ENCODE results near the genes GARS1 and ITPRID1.

- RRBS: no CpG with 5 or more reads among the region's 4 CpGs
Observed at GRCh38 chr7:29852976-29853877, 46.9 kb downstream of the WIPF3 start.

DNA sequence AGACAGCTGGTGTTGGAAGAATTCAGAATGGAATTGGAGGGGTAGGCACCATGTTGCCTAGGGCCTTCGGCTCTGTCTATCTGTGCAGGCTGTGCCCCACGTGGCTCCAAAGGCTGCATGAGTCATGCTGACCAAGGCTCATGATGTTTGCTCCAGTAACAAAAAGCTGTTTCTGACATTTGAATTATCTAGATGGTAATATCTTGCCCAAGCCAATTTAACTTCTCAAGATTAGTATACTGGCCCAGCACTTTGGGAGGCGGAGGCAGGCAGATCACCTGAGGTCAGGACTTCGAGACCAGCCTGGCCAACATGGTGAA lies 57.5 kb downstream of the SCRN1 start:
- RRBS: no CpG with 5 or more reads among the region's 4 CpGs

DNA sequence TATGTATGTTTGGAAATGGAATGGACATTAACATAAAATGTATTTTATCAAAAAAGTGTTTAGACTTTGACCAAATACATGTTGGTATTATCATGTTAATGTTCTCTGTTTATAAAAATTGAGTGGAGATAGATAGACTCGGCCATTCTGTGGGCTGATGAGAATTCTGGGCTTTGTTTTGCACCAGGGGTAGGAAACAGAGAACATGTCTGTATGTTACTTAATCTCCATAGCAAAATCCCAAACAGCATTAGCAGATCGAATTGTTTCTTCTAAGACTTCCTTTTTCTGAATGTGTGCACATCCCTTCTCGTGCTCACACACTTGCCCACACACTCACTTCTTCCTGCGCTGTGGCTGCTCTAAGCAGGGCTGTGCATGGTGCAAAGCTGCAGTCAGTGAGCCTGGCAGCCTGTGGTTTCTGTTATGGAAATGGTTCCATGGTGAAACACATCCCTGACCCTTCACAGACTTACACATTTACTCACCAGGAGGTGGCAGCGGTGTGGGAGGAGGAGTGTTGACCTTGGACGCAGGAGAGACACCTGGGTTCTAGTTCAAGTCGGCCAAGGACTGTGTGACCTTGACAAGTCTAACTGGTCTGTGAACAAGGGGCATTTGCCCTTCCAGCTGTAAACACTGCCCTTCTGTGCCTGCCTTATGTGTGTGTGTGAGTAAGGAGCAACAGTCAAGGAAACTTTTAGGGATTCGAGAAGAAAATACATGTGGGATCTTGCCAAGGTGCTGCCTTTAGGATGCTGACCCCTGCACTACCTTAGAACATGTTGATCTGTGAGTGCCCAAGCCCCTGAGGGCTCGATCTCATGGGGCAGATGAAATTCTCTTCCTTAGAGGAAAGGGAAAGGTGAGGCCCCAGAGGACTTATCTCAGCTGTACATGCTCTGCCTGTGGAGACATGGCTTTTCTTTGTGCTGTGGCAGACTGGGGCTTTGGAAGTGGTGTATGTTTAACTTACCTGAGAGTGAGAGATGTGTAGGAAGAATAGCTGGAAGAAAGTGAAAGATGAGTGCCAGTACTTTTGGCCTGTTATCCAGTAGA lies 25.0 kb downstream of the MTURN start:
- RRBS: no CpG with 5 or more reads among the region's 9 CpGs

DNA sequence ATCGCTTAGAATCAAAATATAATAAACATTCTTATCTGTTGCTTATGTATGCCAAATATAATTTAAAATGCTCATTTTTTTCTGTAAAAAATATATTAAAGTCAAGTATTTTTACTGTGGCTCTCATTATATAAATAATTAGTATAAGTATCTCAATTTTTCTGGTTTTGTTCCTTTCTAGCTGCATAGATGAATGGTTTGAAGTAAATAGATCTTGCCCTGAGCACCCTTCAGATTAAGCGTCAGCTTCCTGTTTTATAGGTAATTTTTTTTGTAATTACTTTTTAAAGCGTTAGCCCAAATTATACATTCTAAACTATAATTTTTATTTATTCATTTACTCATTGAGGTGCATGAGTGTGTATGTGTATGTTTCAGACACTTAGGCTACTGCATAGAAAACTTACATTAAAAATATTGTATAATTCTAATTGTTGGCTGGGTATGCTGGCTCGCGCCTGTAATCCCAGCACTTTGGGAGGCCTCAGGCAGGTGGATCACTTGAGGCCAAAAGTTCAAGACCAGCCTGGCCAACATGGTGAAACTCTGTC lies 77.9 kb downstream of the ZNRF2 start:
- RRBS: no CpG with 5 or more reads among the region's 5 CpGs

DNA sequence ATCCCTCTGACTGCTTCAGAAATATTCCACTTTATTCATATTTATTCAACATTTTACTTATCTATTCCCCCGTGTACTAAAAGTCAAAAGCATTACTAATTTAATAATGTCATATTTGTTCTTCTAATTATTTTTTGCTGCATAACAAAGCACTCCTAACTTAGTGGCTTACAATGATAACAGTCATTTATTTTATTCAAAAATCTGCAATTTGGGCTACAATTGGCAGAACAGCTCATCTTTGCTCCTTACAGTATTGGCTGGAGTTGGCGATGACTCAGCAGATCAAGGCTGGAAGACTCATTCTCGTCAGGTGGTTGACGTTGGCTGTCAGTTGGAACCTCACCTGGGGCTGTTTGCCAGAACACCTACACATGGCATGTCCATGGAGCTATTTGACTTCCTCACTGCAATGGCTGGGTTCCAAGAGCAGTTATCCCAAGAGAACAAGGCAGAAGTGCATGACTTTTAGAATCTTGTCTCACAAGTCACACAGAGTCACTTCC lies 75.2 kb downstream of the NOD1 start:
- RRBS: no CpG with 5 or more reads among the region's 4 CpGs

DNA sequence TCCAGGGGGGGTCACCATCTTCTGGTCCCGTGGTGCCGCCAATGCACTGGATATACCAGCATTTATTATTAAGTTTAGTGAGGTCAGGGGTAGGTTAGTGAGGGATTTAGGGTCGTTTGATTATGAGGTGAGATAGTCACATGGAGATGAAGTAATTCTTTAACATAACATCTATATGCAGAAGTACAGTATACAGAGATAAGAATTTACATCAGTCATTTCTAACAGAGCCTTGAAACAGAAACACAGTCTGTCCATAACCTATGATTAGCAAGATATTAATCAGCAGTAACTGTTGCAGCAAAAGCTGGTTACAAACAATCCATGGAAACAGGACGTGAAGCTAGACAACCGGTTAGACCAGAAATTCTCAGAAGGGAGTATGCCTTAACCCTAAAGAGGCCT lies 4.5 kb upstream of the GGCT start:
- RRBS: no CpG with 5 or more reads among the region's 5 CpGs

DNA sequence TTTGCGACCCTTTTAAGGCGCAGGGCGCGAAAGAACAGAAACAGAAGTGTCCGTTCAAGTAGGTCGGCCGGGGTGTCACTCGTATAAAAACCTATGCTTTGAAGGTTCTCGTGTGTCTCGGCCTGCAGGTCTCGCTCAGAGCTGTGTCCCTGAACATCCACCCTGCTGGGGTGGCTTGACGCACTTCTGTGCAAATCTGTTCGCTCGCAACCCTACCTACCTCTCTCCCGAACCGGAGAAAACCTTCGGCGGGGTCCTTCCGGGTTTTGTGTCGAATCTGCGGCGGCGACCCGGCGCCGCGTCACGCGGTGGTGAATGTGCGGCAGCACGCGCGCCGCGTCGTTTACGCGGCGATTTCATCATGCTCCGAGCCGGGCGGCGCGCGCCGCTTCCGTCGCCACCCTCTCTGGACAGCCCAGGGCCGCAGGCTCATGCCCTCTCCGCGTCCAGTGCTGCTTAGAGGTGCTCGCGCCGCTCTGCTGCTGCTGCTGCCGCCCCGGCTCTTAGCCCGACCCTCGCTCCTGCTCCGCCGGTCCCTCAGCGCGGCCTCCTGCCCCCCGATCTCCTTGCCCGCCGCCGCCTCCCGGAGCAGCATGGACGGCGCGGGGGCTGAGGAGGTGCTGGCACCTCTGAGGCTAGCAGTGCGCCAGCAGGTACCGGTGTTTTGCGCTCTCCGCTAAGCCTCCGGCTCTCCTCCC lies at the start of gene GARS1:
Gene GARS1, plus strand, starts transcription at position 388 of the 698 bp plus-strand sequence.
- RRBS: 2% methylated on average over 26 of the region's 75 CpGs

GRCh38 chr7:30750675-30751458 lies 1.1 kb upstream of the INMT start:
- RRBS: 63% methylated on average over 1 of the region's 13 CpGs

DNA sequence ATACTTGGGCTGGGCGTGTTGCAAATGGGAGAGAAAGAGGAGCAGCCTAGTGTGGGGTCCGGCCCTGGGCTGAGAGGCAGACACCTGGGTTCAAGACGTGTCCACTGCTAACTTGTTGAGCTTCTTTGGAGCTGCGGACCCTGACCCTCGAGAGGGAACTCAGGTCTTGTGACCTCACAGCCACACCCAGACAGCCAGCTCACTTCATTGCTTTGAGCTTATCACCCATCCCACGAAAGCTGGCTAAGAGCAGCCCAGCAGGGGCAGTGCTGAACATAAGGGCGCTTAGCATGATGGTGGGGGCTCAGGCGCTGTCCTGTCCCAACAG lies 2.5 kb downstream of the AQP1 start:
- RRBS: no CpG with 5 or more reads among the region's 8 CpGs

DNA sequence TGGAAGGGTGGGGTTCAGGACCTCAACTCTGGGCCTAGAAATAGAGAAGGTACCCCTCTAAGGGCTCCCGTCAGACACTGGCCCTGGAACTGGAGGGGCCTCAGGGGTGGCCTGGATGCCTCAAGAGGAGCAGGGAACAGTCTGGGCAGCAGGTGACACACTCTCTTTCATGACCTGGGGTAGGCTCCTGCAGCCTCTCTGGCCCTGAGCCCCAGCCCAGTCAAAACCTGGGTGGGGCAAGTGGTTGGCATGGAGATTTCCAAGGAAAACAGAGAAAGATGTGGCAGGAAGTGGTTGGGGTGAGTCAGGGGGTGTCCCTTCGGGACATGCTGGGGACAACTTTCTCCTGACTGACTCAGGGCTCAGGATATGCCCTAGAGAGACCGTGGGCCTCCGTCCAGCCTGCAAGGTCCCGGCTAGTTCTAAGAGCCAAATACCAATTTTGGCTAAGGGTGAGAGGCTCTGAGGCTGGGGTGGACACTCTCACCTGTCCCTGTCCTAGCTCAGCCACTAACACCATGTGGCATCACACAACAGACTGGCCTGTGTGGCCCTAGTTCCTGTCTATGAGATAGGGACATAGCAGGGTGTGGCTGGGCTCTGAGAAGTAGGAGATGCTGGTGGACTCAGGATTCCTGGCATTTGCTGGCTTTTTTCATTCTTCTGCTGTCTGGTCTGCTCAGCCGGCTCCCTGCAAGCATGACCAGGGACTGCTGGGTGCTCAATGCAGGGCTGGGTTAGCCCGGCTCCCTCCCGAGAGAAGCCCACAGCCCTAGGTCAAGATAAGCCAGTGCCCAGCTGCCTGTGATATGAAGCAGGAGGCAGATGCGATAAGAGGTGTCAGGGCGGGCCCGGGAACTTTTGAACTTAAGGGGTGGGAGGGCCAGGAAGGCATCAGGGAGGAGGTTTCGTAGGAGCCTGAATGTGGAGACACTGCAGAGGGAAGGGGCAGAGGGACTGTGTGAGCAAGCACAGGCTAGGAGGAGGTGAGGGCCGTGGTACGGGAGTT lies 3.2 kb downstream of the AQP1 start:
- RRBS: 86% methylated on average over 2 of the region's 14 CpGs

DNA sequence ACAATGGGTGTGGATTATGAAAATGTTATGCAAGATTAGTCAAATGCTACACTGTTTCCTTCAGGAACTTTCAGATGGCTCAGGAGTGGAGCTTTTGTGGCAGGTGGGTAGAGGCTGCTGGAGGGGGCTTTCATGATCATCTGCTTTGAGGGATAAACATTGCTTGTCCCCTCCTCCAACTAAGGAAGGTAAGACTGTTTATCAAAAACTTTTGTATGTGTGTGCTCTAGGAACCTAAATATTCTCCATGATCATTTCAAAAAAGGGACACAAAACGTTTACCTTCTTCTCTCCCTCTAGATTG lies at the start of gene ITPRID1:
Gene ITPRID1, plus strand, starts transcription at position 73 of the 304 bp plus-strand sequence.
- RRBS: no CpG with 5 or more reads among the region's 1 CpG

DNA sequence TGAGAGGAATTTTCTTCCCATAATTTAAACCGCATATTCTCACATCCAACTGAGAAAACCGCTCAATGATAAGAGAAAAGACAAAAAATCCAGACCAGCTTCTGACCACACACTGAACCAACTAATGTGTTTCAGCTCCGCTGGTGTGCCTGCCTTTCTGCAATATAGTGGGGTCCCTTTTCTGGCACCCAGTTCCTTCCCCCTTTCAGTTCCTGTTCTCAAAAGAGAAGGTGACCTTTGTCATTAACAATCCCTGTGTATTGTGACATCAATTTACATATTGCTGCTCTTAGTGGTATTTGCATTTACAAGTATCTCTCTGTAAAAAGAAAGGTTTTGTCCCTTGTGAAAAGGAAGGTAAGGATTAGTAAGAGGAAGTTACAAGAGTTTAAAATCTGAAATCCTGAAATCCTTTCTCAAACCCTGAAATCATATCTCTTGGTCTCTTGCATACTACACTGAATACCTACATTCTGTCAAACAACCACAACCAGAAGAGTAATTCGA lies 1.4 kb downstream of the PPP1R17 start:
- RRBS: no CpG with 5 or more reads among the region's 4 CpGs

- RRBS: no CpG with 5 or more reads among the region's 37 CpGs
Observed at GRCh38 chr7:32464250-32465059, 25.7 kb downstream of the LSM5 start.

- RRBS: 1% methylated on average over 15 of the region's 117 CpGs
Observed at GRCh38 chr7:32728374-32729342, 162.9 kb downstream of the KBTBD2 start.

- RRBS: no CpG with 5 or more reads among the region's 6 CpGs
Observed at GRCh38 chr7:32862971-32863748, 28.4 kb downstream of the KBTBD2 start.

GRCh38 chr7:32890406-32890837 lies 1.1 kb downstream of the KBTBD2 start:
- RRBS: no CpG with 5 or more reads among the region's 11 CpGs

DNA sequence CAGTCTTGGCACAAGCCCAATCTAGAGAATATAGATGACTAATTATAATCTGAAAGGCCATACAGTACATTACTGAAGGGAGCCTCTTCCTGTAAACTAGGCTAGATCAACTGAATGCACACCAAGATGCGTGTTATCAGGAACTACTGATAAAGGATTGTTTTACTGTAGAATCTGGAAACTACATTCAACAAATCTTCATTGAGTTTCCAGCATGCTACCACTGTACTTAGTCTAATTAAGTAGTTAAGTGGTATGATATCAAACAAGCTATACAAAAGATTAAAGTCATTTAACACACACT lies 1.3 kb upstream of the KBTBD2 start:
- RRBS: no CpG with 5 or more reads among the region's 1 CpG

GRCh38 chr7:33095004-33095604 lies 14.1 kb downstream of the RP9 start:
- RRBS: no CpG with 5 or more reads among the region's 4 CpGs

DNA sequence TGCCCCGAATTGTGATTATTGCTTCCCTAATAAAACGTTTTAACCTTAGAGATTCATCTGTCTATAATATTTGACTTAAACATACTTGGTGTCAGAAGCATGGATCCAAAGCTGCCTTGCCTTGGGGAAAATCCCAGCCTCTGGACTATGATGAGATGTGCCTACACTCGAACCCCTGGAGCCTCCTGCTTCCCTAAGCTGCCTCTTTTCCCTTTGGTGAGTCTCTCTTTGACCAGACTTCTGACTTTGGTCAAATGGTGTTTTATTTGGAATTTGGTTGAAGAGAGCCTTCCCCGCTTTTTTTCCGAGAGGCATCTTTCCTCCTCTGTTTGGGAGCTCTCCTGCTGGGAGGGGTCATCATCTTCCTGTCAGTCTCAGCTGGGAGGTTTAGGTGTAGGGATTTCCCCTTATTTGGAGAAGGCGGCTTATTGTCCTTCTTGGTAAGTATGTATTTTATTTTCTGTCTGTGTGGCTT lies 5.4 kb upstream of the RP9 start:
- RRBS: no CpG with 5 or more reads among the region's 6 CpGs

DNA sequence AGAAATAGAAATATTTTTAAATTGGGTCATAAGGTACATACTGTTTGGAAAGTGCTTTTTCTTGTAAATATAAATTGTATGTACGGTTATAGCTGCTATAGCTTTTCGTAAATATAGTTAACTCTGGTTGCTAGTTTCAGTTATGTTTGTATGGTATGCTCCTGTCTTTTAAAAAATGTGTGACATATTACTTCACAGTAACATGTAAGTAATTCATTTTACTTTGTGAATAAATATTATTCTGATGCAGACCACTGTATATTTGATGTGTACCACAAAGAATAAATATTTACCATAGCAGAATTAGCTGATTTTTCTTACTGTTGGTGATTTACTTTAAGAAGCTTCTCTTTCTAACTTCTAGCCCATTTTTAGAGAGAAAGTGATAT lies 292.7 kb downstream of the BBS9 start:
- RRBS: no CpG with 5 or more reads among the region's 2 CpGs

Data from GM19239 (cell line).